ENCODE results near the genes OR4S1, OR5D3P, OR5L1, OR5I1, OR8H2, OR5J2, OR5M10, OR5M1, SSRP1 and PRG2.

DNA sequence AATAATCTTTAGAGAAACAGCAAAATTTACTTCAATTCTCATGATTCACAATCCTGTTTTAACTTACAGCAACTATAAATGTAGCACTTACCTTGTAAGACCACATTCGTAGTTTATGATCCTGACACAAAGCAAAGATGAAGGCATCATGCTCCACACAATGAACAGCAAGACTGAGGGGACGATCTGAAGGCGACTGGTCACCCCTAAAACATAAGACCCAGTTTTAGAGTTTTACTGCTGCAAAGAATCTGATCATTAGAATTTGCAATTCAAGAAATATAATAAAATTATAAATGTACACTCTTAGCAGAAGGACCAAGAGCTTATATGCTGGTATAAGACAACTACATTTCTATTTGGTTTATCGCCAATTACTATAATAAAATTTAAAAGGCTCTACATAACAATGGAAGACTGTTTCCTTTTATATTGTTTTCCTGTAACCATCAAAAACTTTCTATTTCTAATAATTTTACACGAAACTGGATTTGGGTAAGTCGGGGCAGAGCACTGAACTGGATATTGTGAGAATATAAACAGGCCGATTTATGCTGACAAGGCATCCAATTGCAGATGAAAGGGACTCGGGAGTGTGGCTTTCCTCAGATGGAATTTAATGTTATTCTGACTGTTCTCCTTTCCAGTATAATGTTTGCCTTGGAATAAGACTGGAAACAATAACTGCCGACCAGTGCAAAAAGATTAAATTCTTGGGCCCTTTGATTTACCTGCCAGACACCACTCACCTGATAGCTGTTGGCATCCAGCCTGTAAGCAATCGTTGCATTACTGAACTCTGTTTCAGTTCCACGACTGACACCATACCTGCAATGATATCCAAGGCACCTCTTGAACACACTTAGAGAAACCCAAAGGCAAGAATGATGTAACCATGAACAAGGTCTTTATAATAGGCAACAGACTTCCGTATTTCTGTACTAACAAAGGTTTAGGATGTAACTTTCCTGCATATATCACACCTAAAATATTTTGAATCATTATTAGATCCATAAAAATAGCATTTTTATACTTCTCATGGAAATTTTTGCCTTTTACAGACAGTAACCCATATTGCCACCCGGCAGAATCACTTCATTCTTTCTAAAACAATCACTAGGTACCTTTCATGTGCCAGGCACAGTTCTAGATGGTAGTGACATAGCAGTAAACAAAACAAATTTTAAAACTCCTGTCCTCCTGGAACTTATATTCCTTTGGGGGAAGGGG lies 10.9 kb downstream of the NUP160 start:
- PRO-cap: no peak

DNA sequence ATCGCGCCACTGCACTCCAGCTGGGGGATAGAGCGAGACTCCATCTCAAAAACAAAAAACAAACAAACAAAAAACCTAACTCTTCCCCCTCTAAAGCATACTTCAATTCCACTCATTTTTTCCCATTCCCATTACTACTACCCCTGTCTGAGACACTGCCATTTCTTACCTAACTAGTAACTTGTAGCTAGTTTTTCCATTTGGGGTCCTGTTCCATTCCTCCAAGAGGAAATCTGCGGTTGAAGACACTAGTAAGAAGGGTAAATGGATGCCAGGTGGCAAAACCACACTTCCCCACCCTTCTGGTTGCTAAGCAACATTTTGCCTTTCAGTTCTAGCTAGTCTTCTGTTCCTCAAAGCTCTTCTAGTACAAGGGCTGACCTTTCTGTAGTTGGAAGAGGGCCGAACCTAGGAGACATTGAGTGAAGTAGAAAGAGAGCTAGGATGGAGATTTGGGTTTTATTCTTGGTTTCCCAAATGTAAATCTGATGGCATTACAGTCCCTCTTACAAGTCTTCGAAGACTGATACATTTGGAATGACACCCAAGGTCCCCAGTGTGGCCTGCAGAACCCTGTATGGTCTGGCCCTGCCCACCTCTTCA lies 60.0 kb upstream of the PTPRJ start:
- PRO-cap: unidirectional peak, plus-strand start at position 366 of the sequence

DNA sequence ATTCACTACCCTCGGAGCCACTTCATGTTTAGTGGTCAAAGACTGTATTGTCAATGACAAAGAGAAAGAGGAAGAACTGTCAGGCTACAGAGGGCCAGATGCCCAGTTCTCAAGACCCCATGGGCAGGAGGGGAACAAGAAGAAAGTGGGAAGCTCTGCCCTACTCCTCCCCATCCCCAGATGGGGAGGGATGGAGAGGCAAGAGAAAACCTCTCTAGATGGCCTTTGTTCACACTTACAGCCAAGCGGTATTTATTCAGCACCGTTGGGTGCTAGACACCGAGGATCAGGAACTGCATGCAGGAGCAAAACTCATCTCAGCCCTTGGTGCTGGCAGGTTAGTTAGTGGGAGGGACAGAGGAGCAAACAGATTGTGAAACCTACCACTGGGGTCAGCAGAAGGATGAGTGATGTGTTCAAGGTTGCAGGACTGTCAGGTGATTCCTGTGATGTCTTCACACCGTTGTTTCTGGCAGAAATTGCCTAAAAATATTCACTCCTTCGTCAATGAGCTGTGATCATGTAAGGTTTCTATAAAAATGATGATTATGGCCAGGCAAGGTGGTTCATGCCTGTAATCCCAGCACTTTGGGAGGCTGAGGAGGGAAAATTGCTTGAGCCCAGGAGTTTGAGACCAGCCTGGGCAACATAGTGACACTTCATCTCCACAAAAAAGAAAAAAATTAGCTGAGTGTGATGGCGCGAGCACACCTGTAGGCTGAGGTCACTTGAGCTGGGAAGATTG lies 38.2 kb upstream of the PTPRJ start:
- PRO-cap: unidirectional peak, minus-strand start at position 299 of the sequence

GRCh38 chr11:48025926-48026447 lies 45.6 kb downstream of the PTPRJ start:
- PRO-cap: bidirectional peak, plus-strand start at chr11:48026257, minus-strand start at chr11:48026110

DNA sequence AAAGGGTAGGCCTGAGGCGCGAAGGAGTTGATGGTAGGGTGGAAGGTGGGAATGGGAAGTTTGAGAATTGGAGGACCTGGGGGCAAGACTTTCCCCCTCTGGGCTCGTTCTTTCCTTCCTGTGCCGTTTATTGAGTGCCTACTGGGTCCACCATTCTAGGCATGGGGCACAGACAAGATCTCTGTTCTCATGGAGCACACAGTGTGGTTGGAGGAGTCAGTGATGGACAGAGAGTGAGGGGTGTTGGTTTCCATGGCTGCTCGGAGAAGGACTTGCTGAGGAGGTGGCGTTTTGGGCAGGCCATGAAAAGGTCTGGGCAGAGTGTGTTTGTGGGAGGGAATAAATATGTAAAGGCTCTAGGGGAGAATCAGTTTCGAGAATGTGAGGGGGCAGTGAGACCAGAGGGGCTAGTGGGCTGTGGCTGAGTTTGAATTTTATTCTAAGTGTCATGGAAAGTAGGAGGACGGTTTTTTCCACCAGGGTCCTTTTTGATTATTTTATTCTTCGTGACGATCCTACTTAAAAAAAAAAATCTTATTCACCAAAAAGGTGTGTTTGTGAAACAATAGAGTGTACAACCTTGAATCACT lies 107.8 kb upstream of the OR4B1 start:
- PRO-cap: bidirectional peak, plus-strand start at position 437 of the sequence, minus-strand start at position 277 of the sequence

DNA sequence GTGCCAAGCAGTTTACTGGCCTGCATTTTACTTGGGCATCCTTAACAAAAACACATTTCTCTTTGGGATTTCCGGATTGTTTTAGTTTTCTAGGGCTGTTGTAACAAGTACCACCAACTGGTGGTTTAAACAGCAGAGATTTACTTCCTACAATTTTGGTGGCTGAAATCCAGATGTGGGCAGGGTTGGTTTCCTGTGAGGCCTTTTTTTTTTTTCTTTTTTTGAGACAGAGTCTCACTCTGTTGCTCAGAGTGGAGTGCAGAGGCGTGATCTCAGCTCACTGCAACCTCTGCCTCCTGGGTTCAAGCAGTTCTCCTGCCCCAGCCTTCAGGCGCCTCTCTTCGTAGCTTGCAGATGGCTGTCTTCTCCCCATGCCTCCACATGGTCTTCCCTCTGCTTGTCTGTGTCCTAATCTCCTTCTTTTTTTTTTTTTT lies 45.7 kb upstream of the OR4B1 start:
- PRO-cap: no peak

- PRO-cap: no peak
Measured at GRCh38 chr11:48306056-48306435, at the start of gene OR4S1. Gene OR4S1, plus strand, starts transcription at chr11:48306223.

- PRO-cap: no peak
Measured at GRCh38 chr11:55723363-55724015, at the start of gene OR5D3P. Gene OR5D3P, plus strand, starts transcription at chr11:55723776.

DNA sequence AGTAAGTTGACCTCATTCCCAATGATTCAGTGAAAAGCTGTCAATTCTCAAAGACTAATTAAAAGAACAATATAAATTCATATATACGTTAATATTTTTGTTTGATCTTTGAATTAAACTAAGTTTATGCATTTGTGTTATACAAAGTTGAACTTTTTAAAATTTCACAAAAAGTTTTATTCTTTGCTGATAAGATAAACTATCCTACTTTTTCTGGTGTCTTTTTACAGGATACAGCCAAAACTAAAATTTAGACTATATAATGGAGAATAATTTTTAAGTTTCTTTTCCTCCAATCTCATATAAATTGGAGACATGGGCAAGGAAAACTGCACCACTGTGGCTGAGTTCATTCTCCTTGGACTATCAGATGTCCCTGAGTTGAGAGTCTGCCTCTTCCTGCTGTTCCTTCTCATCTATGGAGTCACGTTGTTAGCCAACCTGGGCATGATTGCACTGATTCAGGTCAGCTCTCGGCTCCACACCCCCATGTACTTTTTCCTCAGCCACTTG lies at the start of gene OR5L1:
Gene OR5L1 (plus strand): TSS at position 216 of the 513 bp plus-strand sequence.
- PRO-cap: no peak

- PRO-cap: no peak
Measured at GRCh38 chr11:55936333-55936573, at the start of gene OR5I1. Gene OR5I1, minus strand, starts transcription at chr11:55936400.

GRCh38 chr11:56103269-56103846 lies at the start of gene OR8H2:
Gene OR8H2, plus strand, starts transcription at chr11:56103687.
- PRO-cap: no peak

DNA sequence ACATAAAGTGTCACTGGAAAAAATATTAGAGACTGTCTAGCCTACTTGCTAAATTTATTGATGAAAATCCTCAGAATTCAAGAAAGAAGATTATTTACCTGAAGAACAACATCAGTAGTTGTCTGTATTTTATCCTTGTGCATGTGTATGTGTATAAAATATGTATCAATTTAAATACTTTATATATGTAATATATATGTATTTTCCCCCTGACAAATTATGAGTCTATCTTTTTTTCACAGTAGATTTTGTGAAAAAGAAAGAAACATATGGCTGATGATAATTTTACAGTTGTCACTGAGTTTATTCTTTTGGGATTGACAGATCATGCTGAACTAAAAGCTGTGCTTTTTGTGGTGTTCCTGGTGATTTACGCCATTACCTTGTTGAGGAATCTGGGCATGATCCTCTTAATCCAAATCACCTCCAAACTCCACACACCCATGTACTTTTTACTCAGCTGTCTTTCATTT lies at the start of gene OR5J2:
Gene OR5J2 (plus strand): TSS at position 270 of the 473 bp plus-strand sequence.
- PRO-cap: no peak

- PRO-cap: no peak
Measured at GRCh38 chr11:56577514-56577972, at the start of gene OR5M10. Gene OR5M10, minus strand, starts transcription at chr11:56577721.

- PRO-cap: no peak
Measured at GRCh38 chr11:56614805-56615189, at the start of gene OR5M1. Gene OR5M1, minus strand, starts transcription at chr11:56614874.

DNA sequence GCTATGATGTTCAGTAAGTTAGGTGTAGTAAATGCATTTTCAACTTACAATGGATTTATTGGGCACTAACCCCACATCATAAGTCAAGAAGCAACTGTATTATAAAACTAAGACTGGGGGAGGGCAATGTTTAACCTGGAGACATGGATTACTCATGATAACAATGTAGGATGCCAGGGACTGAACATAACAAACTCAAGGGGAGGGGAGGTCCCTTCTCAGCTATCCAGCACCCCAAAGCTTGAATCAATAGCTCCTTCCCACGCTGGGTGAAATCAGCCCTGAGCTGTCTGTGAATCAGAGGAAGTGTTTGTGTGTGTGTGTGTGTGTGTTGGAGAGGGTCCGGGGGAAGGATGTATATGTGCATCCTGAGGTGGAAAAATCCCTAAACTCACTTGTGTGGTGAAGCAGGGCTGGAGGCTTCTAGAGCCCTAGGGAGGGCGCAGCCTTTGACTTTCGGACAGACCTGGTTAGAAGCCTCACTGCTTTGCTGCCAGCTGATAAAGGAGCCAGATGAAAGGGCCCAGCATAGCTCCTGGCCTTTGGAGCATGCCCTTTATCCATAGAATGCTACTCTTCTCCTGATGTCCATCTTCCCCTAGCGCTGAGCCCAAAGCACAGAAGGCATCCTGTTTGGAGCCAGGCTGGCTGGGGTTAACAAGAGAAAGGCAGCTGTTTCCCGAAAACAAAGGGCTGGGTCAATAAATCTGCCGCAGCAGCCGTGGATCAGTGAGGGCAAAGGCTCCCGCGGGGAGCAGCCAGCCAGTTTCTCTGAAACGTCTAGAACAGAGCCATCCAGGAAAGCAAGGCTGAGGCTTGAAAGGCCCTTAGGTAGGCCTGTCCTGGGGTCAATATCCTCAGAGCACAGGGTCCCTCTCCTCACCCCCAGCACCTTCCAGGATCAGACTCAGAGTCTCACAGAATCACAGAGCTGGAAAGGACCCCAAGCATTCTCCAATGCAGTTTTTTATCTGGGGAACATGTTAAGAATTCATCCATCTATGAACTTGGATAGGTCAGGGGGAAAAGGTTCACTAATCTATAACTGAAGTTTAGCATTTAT lies 35.7 kb downstream of the TNKS1BP1 start:
- PRO-cap: no peak

GRCh38 chr11:57309706-57310387 lies 14.9 kb downstream of the TNKS1BP1 start:
- PRO-cap: no peak

GRCh38 chr11:57334947-57336225 lies at the start of gene SSRP1:
Gene SSRP1, minus strand, starts transcription at chr11:57335892.
- PRO-cap: unidirectional peak, minus-strand start at chr11:57335550; bidirectional peak, plus-strand start at chr11:57335950, minus-strand start at chr11:57335870

- PRO-cap: no peak
Measured at GRCh38 chr11:57345431-57346080, 7.4 kb downstream of the P2RX3 start.

DNA sequence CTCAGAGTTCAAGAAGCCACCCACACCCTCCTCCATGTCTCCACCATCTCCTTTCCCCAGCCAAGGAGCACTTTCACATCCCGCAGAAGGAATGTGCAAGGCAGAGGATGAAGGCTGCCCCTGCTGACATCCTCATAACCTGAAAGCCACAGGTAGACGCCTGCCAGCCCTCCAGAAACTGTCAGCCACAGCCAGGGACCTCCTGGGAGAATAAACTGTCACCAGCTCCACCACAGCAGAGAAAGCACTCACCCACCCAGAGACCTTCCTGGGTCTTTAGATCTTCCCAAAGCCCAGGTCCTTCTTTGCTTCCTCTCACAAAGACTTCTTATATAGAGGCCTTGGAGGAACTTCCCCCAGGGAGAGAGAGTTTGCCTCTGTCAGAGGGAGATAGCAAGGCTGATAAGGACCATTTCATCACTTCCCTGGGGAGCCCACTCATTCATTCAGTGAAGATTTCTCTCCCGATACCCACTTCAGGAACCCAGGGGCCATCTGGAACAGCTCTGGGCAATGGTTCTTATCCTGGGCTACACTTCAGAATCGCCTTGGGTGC lies at the start of gene PRG2:
Gene PRG2 (minus strand): TSS at position 307 of the 556 bp plus-strand sequence.
- PRO-cap: no peak

DNA sequence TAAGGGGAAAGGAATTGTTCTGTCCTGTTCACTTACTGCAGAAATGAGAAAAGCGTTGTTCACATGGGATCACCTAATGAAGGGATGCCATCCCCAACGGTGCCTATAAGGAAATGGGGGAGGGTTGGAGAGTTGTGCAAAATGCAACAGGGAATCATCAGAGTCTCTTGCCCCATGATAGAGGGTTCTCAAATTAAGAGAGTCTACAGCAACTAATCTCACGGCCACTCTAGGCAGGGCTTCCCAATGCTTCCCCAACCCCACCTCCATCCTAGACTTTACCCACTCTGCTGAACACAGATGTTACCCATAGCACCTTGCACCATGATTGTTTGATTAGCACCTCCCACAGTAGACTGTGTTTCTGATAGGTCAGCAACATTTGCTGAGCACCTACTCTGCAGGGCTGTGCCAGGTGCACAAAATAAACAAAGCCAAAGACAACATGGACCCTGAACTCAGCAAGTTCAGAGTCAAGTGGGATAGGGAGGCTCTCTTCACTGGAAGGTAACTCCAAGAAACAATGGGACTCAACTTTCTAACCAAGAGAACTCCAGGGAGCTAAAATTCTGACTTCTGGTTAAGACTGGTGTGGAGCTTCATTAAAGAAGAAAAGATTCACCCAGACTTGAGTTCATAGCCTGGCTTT lies 6.9 kb upstream of the RTN4RL2 start:
- PRO-cap: no peak